Pericardium (tissue), 1 donor: ENCODE measurements around the gene MMP1.

- RRBS, result no CpG with 5 or more reads among the region's 32 CpGs
Observed at GRCh38 chr11:102746739-102747719, 22.3 kb upstream of the MMP8 start.

- RRBS, result no CpG with 5 or more reads among the region's 6 CpGs
Observed at GRCh38 chr11:102797607-102798601, at the start of gene MMP1. TSS of gene MMP1 (minus strand) at chr11:102798160.

DNA sequence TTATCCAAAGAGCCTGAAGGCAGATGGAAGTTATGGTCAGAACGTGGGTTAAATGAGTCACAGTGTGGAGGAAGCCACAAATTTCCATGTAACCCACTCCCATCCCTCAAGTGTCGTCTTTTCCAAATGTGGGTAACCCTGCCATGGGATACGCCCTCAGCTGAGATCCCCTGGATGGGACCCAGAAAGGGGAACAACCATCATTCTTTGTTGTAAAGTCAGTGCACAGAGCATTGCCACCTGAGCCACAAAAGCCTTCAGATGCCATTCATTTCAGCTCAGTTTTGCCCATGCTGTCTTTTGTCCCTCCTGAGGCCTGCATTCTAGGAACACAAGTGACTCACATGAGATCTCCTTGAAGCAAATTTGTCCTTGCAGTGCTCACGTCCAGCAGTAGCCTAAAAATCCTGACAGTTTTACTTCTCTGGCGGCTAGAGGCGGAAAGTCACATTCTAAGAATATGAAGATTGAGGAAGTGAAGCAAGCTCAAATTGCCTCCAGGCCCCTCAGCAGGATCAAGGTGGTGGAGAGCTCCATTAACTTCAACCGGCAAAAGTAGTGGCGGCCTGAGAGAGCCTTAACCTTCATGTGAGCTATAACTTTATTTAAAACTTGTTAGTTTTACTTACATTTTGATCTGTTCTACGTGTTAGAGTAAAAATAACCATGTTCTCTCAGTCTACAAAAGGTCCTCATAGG is 30.5 kb downstream of the MMP13 start:
- RRBS, result no CpG with 5 or more reads among the region's 9 CpGs

DNA sequence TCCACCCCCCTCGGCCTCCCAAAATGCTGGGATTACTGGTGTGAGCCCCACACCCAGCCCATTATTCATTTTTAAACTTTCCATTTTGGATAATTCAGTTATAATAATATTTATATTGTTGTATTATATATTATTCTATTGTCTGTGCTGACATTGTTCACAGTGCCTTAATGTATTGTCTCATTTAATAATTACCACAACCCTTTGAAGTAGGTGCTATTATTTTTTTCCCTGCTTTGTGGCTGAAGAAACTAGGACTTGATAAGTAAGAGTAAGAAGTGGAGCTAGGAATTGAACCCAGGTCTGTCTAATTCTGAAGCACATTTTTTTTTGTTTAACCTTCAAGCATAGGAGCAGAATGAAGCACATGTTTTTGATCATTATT is 62.3 kb downstream of the DYNC2H1 start:
- RRBS, result no CpG with 5 or more reads among the region's 1 CpG

DNA sequence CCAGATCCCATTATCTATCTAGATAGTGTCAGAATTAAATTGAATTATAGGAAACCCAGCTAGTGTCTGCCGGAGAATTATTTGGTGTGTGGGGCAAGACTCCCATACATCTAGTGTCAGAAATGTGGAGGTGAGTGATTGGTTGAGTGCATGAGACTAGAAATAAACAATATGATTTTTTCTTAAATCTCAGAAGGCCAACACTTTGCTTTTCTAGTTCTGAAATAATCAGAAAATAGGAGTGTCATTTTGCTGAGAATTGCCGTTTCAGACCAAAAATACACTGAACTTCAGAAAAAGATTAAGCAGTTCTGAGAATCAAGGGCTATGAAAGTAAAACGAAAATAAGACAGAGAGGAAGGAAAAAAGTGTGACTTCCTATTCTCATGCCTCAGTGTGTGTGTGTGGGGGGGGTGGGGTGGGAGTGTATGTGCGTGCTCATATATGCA is 91.4 kb downstream of the CASP4 start:
- RRBS, result no CpG with 5 or more reads among the region's 4 CpGs

- RRBS, result no CpG with 5 or more reads among the region's 11 CpGs
Observed at GRCh38 chr11:104897828-104899067, 70.1 kb downstream of the CASP4 start.

DNA sequence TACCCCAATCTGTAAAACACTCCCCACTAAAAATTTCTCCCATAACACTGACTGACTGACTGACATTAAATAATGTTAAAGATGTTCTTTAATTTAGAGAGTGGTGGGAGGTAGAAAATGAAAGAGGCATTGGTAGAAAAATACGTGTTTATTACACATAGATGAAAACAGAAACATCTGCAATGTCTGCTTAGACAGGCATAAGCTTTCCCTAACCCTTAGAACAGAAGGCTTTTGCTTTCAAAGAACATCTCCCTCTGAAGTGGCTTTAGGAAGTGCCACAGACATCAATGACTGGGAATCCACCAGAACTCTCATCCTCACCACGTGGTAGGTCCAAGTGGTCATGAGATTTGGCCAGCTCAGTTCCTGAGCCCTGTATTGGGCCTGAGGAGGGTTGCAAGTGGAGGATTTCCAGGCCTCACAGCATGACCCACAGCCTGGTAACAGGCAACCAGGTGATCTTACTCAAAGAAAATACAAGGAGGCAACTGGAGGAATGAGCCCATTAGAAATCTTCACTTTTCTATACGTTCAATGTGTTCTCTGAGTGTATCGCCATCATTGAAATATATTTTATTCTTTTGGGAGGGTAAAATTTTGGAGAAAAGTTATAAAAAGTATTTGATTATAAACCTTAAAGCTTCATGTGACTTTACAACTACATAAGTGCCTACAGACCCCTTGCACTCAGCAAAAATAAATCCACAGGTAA is 1.6 kb downstream of the CASP1 start:
- RRBS, result no CpG with 5 or more reads among the region's 4 CpGs

DNA sequence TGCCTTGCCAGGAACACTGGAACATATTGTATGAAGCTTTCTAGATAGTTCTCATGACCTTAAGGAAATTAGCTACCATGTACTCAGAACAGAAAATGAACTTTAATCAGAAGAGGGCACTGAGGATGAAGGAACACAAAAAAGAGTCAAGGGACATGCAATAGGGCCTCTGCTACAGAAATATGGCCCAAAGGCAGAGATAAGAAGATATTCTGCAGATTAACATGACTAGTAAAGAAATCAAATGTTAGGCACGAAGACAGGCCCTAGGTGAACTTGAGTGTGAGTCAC is 1.1 kb downstream of the CARD16 start:
- RRBS, result no CpG with 5 or more reads among the region's 1 CpG

DNA sequence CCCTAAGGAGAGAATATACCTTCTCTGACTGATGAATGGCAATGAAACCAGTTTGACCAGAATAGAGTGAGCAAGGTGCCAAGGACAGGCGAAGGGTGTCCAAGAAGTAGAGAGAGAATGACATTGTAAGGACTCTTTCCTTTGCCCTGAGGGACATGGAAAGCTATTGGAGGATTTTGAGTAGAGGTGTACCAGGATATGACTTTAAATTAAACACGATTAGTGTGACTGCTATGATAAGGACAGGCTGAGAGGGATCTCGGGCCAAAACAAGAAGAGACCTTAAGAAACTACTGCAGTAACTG is 179.9 kb downstream of the MSANTD4 start:
- RRBS, result no CpG with 5 or more reads among the region's 3 CpGs

- RRBS, result 96% methylated on average over 5 of the region's 19 CpGs
Observed at GRCh38 chr11:105960159-105960907, 61.7 kb downstream of the MSANTD4 start.

DNA sequence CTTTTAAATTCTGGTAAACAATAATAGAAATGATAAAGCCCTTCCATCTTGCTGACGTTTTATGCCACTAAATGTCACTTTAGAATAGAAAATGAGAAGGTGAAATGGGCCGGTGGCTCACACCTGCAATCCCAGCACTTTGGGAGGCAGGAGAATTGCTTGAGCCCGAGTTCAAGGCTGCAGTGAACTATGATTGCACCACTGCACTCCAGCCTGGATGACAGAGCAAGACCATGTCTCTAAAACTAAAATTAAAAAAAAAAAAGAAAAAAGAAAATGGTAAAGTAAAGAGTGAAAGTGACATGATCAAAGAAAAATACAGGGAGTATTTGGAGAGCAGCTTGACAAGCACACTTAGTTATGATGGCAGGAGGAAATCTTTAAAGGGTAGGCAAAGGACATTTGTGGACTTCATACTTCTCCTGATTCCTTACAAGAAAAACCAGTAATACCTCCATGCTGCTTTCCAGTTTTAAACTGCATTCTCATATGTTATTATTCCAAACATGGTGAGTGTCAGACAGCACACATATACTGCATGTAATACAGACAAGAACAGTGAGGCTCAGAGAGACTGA is 20.0 kb downstream of the MSANTD4 start:
- RRBS, result no CpG with 5 or more reads among the region's 3 CpGs

GRCh38 chr11:106956896-106957592 is 61.2 kb downstream of the GUCY1A2 start:
- RRBS, result no CpG with 5 or more reads among the region's 10 CpGs

- RRBS, result no CpG with 5 or more reads among the region's 4 CpGs
Observed at GRCh38 chr11:108056059-108056863, 47.6 kb downstream of the CUL5 start.

DNA sequence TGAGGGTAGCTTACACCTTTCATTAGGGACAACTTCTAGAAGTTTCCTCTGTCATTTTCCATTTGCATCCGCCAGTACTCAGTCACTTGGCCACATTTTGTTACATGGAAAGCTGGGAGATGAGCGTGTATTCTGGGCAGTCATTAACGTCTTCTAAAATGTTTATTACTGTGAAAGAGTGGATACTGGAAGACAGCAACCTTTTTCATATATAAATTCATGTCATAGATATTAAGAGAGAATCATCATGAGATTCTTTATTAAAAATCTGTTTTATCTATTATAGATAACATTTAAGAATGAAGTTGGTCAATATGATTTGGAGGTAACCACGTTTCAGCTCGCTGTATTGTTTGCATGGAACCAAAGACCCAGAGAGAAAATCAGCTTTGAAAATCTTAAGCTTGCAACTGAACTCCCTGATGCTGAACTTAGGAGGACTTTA is 26.1 kb upstream of the ACAT1 start:
- RRBS, result no CpG with 5 or more reads among the region's 5 CpGs

DNA sequence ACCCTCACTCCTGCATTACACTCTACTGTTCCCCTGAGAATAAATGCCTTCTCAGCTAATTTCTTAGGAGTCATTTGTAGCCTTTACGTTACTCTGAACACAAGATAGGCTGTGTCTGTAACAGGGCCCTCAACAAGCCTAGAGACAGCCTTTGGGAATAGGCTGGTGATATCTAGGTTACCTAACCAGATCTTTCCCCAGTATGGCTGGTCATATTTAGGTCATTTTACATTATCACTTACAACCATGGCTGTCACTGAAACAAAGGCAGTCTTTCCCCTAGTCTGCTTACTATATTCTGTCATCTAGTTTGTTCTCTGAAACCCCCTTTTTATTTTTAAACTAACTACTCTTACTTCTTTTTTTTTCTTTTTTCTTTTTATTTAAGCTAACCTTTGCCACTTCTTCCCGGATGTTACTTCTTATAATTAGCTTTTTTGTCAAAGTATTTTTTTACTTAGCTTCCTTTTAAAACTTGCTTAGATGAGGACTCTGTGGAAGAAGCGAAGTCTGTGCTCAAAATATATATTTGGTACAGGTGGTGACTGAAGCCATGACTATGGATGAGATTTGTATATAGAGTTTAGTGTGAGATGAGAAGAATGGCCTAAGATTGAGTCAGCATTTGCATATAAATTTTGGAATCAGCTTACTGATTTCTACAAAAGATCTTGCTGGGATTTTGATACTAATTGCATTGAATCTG is 14.4 kb downstream of the ATM start:
- RRBS, result no CpG with 5 or more reads among the region's 3 CpGs

- RRBS, result no CpG with 5 or more reads among the region's 25 CpGs
Observed at GRCh38 chr11:108260744-108261153, 37.9 kb downstream of the ATM start.

GRCh38 chr11:108497295-108497956 is 758 bp downstream of the POGLUT3 start:
- RRBS, result no CpG with 5 or more reads among the region's 27 CpGs

GRCh38 chr11:108565670-108566023 is 27.9 kb downstream of the EXPH5 start:
- RRBS, result no CpG with 5 or more reads among the region's 3 CpGs

DNA sequence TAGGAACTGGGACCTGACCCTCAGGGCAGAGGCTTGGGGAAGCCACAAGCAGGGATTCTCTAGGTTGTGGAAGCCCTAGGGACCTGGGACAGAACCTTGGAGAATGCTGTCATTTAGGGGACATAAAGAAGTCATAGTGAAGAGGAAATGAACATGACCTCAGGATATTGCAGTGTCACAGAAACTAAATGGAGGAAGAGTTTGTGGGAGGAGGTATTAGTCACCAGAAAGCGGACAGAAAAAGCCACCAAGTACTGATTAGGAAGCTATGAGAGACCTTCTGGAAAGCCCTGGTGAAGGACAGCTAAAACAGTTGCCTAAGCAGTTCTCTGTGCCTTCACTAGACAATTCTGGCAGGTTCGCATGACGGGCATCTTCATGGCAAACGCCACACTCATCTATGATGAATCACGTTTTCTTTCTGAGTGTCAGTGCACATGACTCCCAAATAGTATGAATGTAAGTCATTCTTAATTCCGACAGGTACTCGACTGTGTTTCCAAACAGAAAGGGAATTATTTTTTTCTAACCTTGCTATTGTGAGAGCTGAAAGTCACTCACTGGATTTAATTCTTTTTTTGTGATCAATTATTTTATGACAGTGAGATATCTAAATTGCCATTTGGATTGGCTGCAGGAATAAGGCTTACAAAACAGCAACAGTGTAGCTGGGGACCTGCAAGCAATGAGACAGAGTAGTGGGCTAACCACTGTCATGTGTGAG is 325.9 kb downstream of the C11orf87 start:
- RRBS, result no CpG with 5 or more reads among the region's 7 CpGs